ENCODE measurements around a stretch of chr10.

DNA sequence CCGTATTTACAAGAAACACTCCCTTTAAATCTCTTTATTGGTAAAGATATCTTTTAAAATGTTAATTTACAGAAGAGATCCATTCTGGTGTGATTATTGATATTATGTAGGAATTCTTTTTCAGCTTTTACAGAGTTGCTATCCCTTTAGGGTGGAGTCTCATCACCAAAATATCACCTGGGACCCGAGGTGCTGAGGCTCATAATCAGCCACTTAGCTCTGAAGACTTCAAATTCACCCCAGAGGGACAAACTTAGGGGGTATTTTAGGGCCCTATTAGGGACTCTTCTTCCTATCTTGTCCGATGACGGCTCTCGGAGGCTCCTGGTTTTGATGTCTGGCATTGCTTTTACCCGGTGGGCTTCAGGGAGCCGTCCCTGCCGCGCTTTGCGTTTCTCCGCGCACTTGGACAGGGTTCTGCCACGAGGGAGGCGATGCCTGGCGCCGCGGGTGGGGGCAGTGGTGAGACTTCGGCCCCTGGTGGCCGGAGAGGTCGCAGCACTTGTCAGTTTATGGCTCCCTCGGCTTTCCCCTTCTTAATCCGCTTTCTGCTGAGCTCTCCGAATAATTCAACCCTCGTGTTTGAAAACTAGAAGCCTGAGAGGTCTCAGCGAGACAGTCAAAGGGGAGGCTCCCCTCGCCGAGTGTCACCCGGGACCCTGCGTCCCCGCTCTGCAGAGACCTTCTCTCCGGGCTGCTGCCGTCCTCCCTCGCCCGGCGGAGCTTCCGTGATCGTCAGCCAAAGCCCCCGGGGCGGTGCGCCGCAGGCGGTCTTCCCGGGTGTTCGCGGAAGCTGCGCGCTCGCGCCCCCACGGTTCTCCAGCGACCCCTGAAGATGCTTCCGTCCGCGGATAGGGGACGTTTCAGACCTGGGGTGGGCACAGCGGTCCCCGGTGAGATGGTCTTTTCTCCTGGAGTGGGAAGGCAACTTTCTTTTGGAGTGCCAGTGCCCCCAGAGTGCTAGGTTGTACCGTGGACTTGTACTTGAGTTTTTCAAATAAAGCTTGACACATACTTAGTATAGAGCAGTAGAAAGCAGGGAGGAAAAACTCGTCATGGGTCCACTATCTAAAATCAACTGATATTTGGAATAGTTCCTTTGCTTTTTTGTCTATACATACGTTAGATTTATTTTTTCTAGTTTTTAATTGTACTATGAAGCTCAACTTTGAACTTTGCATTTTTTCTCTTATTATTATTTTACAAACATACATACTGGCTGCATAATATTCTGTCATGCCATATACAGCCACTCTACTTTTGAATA, 28.1 kb downstream of the RBM20 start:
- PRO-cap = unidirectional peak, minus-strand start at position 725 of the sequence

DNA sequence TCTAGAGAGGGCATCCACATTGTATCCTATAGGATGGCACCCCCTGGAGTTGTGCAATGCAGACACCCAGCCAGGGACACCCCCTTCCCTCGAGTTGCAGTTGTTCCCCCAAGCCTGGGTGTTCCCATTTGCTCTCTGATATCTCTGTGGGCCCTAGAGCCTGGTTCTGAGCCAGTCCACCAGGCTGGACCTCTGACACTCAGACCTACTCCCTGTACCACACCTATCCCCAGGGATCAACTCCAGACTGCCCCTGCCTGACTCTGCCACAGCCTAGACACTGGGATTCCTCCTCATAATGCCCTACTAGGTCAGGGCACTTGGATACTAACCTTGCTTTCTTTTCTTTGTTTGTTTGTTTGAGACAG, 30.9 kb upstream of the PDCD4 start:
- PRO-cap = no peak

GRCh38 chr10:110910035-110911173, 8.6 kb downstream of the BBIP1 start:
- PRO-cap = no peak

DNA sequence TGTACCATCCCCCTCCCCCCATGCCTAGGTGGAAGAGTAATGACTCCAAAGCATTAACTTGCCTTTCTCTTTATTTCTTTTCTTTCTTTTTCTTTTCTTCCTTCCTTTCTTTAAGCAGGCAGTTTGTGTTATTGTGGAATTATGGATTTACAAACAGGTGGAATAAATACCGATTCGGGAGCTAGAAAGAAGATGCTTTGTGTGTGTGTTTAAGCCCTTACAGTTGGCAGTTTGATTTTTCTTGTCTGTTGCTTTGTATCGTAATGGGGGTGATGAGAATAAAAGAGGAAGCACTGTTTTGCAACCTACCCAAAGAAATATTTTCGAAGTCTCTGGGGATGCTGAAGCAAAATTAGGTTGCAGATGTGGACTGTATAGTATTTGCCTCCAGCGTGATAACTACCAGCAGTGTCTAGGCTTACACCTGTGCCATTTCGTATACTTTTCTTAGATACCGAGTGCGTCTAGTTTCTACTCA, 1.1 kb downstream of the SHOC2 start:
- PRO-cap = no peak

DNA sequence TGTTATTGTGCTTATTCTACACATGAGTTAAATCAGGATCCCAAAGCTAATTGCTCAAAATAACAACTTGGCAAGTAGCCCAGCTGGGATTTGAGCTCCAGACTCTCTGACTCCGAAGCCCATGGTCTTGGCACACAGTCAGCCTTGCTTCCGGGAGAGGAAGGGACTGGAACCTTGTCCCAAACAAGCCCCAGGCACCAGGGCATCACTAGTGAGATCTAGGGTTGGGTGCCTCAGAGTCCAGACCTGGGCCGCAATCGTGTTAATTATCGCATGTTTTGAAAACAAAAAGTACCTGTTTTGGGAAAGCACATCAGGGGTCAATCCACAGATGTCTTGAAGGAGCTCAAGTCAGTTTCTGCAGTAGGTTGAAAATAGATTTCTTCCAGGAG, 101.4 kb downstream of the GPAM start:
- PRO-cap = no peak

GRCh38 chr10:112129299-112129671, 54.3 kb downstream of the GPAM start:
- PRO-cap = unidirectional peak, plus-strand start at chr10:112129397

GRCh38 chr10:112223155-112224209, 39.9 kb upstream of the GPAM start:
- PRO-cap = no peak

DNA sequence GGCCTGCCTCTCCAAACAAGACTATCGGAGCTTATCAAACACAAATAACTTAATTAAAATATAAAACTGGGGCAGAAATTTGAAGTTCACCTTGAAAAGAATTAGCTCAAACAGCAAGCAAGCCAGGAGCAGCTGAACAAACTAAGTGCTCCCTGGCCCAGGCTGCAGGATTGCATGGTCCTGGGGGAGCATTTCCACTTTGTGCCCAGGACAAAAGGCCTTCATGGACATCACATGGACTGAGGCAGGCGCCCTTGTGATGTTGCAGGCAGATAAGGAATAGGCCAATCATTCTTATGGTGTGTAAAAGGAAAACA, 17.5 kb upstream of the TECTB start:
- PRO-cap = no peak

- PRO-cap = no peak
Measured at GRCh38 chr10:112296979-112297548, 13.9 kb downstream of the TECTB start.

- PRO-cap = no peak
Measured at GRCh38 chr10:112361933-112362872, 11.7 kb upstream of the ACSL5 start.

- PRO-cap = no peak
Measured at GRCh38 chr10:112376996-112377454, 3.1 kb downstream of the ACSL5 start.

DNA sequence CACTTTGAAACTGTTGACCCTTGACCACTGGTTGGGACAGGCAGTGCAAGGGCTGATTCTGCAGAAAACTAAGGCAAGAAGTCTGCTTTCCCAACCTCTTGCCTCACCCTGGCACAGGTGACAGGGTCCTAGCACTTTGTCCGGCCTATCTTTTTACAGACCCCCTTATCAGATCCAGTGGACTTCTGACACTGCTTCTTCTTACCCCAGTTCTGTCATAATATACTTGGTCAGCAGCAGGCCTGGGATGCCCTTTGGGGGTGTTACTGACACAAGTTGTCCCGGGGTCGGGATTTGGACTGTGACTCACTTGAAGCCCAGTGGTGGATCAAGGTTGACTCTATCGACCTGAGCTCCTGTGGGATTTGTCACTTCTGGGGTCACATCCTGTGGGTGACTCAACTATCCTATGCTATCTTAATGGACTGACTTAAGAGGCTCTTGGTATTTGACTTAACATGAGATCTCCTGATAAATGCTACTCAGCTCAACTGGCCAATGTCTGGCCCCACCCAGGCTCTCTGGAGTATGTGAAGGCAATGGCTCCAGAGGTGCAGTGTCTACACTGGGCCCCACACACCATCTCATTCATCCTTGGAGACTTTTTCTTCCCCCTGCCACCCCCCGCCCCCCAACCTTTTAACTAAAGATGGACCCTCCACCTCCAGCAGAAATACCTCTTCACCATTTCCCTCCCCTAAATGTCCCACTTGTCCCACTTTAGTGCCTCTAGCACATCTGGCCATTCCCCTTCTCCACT, 6.1 kb downstream of the ACSL5 start:
- PRO-cap = no peak

GRCh38 chr10:112775759-112776634, 174.1 kb upstream of the TCF7L2 start:
- PRO-cap = no peak

GRCh38 chr10:113041978-113042617, 92.1 kb downstream of the TCF7L2 start:
- PRO-cap = no peak

GRCh38 chr10:113362485-113363094, 190.3 kb upstream of the HABP2 start:
- PRO-cap = no peak

DNA sequence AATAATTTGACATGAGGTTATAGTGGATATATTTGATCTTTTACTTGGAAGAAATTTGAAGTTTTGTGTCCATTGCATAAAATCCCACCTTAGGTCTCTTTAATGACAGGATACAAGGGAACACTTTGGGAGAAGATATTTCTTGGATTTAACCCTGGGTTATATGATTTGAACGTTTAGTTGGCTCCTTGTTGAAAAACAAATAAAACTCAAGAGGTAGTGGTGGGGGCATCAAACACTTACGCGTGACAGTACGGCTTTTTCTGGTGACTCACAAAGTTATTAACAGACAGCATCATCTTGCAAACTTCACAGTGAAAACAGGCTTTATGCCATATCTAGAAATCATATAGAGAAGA, 753 bp downstream of the NRAP start:
- PRO-cap = no peak

DNA sequence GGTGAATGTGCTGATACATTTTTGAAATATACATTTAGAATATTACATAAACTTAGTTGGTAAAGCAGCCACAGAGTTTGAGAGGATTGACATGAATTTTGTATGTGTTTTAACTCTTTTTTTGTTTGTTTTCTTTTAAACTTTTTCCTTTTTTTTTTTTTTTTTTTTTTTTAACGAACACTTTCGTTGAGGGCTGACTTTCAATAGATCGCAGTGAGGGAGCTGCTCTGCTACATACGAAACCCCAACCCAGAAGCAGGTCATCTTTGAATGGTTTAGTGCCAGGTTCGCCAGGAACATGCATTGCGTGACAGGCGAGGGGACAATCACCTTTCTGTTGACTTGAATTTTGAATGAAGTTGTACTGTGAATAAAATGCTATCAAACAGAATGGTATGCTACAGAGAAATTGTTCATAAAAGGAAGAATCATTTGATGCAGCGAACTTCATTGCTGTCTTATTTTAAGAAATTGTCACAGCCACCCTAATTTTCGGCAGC, 23.8 kb downstream of the CASP7 start:
- PRO-cap = no peak

DNA sequence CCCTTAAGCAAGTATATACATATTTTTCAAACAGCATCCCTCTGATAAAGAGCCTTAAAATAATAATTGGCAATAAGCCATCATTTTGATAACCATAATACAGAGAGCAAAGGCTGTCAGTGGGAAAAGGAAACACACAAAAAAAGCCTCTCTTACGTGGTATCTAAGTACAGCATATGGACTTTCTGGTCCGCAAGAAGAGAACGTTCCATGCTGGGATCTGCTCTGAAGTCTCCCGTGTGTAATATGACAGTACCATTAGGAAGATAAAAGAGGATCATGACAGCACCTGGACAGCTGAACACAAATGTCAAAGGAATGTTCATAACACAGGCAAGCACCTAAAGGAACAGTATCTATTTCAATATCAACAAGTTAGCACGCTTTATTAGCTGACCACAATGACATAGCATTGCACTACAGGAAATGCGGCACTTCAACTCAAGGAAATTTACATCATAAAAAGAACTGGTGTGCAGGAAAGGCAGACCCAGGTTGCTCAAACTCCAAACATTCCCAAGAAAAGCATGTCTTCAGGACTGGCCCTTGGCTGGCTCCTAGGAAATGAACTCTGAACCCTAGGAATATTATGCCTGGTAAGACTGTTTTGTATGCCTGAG, 9.8 kb downstream of the DCLRE1A start:
- PRO-cap = no peak

GRCh38 chr10:113856142-113856612, 1.7 kb downstream of the NHLRC2 start:
- PRO-cap = no peak

DNA sequence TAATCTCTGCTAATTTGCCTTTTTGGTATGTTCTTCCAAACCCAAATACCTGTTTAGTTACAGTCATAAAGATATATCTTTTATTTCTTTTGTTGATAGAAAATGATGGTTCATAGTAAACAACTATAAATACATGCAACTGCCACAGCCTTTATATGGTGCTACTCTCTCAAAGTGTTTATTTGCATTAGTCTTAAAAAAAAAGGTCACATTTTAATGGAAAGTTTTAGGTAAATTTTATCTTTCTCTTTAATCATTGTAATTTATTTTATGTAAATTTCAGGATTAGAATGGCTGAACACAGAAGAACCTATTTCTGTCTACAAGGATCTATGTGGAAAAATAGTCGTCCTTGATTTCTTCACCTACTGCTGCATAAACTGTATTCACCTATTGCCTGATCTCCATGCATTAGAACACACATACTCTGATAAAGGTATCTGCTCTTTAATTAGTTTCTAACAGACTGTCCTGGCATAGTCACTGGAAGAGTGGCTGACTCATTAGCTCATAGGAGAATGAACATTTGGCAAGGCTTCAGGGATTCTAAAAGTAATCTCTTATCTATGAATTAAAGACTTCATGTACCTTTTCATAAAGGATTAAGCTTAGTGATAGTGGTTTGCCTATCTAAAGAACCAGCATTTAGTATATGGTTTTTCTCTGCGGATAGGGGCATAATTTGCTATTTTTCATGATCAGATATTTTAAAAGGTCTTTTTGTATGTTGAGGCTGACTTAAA, 4.0 kb downstream of the NHLRC2 start:
- PRO-cap = no peak

Measured in sternocleidomastoid (tissue), 1 donor.